Sternocleidomastoid (tissue), 1 donor: ENCODE results near the genes LRRC26, ENSG00000284976, SLC34A3, TUBB4B and TOR4A.

DNA sequence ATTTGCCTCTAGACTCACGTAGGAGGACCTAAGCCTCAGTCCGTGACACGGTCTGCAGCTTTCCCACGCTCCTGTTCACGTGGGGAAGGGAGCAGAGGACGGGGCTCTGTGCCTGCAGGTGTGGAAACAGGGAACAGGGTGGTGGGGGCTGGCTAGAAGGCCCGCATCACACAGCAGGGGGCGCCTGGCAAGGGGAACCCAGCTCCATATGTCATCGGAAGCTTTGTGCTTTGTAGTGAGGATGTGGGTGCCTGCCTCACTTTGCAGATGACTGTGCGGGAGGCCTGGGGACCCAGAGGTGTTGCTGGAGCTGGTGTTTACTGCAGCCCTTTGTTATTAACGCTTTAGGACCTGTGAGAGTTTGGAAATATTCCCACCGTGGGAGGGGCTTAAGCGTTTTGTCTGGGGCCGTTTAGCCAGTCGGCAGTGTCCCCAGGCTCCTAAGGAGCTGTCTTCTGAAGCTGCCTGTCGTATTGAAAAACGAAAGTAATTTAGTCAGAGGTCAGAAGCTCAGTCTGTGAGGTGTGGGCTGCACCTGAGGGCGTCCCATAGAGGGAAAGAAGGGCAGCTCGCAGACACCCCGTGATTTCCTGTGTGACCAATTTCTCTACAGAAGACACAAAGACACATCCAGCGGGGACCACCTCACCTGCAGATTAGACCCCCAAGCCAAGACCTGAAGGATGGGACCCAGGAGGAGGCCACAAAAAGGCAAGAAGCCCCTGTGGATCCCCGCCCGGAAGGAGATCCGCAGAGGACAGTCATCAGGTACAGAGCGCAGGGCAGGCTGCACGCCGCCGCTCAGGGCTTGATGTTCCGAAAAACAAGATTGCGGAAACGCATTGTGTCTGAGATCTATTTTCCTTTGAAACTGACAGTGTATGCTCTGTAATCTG lies 9.1 kb downstream of the MAN1B1 start:
- PRO-cap, result no peak

GRCh38 chr9:137169810-137170221 lies at the start of gene LRRC26:
LRRC26 (minus strand) TSS chr9:137170051.
- PRO-cap, result no peak

GRCh38 chr9:137170222-137170569 lies 345 bp upstream of the LRRC26 start:
- PRO-cap, result no peak

DNA sequence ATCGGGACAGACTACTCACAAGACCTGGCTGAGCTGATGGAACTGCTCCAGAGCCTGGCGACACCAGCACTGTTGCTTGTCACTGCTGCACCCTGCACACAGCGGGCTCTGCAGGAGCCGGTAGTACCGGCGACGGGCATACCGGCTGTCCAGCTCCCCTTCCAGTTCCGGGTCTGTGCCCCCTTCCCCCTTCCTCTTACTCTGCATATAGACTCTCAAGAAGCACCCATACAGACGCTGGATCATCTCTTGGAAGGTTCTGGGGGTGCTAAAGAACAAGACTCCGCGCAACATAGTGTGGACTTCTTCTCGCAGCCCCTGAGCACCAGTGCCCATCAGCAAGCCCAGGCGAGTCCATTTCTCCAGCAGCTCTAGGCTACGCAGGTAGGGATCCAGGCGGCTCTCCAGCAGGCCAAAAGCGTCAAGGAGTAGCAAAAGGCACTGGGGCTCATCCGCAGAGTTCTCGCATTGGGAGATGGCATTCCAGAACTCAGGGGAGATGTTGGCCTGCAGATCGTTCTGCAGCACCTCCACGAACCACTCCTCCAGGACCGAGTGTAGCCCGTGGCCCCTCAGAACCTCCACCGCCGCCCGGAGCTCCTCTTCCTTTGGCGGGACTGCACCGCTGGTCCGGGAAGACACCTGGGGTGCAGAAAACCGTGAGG lies 766 bp downstream of the ANAPC2 start:
- PRO-cap, result no peak

GRCh38 chr9:137194778-137195558 lies 5.6 kb downstream of the TPRN start:
- PRO-cap, result no peak

GRCh38 chr9:137206144-137207195 lies 970 bp downstream of the NDOR1 start:
- PRO-cap, result no peak

GRCh38 chr9:137212763-137213789 lies 4.2 kb upstream of the ENSG00000284976 start:
- PRO-cap, result no peak

- PRO-cap, result bidirectional peak, plus-strand start at chr9:137217661, minus-strand start at chr9:137217385
Measured at GRCh38 chr9:137217022-137218485, at the start of gene ENSG00000284976. ENSG00000284976 (plus strand) TSS chr9:137217494.

GRCh38 chr9:137230042-137231067 lies at the start of gene SLC34A3:
SLC34A3 (plus strand) TSS chr9:137230901.
- PRO-cap, result no peak

DNA sequence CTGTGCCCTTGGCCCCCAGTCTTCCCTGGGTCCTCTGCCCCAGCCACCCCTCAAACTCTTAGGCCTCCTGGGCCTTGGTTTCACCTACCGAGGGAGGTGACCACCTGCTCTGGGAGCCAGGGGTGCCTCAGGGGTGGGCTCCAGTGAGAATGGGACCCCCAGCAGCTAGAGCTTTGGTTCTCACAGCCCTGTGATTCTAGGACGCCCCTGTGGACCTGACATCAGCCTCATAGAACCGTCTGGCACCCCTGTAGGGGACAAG lies 3.5 kb upstream of the TUBB4B start:
- PRO-cap, result no peak

DNA sequence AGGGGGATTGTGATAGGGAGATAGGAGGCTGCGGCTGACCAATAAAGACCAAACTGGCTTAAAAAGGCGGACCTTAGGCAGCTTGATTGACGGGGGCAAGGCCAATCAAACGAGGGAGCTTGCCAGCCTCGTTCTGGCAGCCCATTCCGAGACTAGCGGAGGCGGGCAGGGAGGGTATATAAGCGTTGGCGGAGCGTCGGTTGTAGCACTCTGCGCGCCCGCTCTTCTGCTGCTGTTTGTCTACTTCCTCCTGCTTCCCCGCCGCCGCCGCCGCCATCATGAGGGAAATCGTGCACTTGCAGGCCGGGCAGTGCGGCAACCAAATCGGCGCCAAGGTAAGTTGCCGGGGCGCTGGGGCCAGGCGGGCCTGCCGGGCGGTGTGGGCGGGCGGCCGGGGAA lies at the start of gene TUBB4B:
Gene TUBB4B (plus strand): TSS at position 205 of the 399 bp plus-strand sequence.
- PRO-cap, result unidirectional peak, plus-strand start at position 205 of the sequence

DNA sequence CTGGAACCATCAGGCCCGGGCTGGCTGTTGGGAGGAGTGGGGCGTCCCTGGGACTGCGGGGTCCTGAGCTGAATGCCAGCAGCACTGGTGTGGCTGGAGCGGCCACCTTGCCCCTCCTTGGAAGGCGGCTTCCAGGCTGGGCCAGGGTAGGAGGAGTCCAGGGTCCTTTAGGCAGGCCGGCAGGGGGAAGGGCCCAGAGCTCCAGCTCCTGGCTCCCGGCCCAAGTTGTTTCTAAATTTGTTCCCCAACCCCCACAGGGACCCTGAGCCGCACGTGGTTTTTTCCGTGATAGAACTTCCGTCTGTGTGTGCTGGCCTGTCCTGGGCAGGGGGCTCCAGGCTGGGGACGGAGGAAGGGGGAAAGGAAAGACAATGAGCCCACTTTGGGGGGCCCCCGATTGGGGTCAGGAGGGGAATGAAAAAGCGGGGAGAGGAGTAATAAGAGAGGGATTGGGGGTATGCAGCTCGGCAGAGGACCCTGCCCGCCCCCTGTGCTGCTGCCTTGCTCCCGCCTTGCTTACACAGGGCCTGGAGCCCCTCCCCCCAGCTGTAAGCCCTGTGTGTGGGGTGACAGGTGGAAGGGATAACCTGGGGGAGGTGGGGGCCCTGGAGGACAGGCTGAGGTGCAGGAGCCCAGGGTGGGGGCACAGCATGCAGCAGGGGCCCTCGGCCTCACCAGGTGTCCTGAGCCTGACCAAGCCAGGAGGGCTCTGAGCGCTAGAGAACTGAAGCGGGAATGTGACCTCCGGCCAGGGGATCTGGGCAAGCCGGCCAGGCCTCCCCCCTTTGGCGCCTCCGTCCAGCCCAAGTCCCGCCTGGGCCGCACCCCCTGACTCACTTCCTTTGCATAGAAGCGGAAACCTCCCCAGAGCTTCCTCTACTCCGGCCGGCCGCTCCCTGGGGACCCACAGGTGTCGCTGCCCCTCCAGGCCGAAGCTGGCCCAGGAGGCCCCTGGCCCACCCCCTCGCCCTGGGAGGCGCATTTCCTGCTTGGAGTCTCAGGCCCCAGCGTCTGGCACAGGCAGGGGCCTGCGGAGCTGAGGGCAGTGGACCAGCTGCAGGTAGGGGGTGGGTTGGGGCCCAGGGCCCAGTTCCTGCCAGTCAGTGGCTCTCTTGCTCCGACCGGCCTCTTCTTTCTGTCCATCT lies at the start of gene TOR4A:
Gene TOR4A (plus strand): TSS at position 879 of the 1,145 bp plus-strand sequence.
- PRO-cap, result bidirectional peak, plus-strand start at position 879 of the sequence, minus-strand start at position 787 of the sequence

DNA sequence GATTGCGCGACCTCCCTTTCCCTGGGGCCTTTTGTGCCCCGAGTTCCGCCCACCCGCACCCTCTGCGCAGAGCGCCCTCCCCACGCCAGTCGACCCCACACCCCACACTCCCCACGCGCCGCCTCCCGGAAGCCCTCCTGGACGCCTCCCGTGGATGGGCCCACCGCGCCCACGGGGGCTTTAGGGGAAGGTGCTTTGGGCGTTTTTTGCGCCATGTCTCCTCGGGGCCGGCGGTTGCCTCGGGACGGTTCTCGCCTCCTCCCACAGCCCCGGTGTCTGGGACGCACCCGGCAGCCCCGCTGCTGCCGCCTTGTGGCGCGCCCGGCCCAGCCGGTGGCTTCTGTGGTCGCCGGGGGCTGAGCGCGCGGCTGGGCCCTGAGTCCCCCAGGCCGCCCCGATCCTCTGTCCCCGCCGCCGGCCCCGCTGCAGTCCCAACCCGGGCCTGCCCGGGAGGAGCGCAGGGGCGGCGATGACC lies 3.2 kb downstream of the TOR4A start:
- PRO-cap, result no peak

DNA sequence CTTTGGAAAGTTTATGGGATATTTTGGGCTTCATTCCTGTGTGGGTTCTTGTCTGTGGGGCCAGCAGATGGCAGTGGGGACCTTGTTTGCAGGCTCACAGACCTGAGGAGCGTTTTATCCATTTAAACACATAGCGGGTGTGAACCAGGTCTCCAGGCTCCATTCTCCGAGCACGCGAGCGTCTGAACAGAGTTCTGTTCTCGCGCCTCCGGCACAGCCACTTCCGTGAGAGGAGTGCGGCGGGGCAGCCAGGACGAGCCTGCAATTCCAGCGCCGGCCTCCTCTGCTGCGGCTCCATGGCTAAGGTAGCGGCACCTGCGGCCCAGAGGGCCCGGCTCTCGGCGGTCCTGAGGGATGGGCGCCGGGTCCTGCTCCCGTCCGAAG lies 7.4 kb downstream of the NRARP start:
- PRO-cap, result no peak

GRCh38 chr9:137315495-137316048 lies 13.5 kb upstream of the NRARP start:
- PRO-cap, result no peak

DNA sequence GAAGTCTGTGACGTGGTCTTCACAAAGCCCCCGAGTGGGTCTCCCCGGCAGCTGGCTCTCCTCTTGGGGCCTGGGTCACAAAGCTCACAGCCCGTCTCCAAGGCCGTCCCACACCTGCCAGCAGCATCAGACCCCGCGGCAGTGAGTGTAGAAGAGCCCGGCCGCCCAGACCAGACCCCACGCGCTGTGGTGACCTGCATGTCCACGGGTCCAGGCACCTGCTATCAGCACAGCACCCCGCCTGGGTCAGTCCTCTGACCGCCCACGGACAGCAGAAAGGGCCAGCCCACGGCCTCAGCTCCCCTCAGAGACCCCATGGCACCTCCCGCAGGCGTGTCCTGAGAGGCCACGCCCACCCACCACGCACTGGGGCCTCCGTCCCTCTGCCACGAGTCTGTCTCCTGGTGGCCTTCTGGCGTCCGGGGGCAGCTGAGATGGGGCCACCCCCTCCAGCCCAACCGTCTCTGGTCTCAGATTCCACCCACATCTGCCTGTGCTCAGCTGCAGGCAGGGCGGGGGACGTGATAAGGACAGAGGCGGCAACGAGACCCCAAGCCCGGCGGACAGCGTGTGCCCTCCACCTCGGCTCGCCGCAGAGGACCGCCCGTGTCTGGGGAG lies 34.2 kb downstream of the EXD3 start:
- PRO-cap, result no peak

- PRO-cap, result no peak
Measured at GRCh38 chr9:137456963-137457772, 2.0 kb downstream of the NSMF start.

- PRO-cap, result no peak
Measured at GRCh38 chr9:137479561-137480212, 20.6 kb upstream of the NSMF start.

GRCh38 chr9:137502363-137502905 lies 43.3 kb upstream of the NSMF start:
- PRO-cap, result no peak

GRCh38 chr9:137517981-137518463 lies 32.2 kb downstream of the PNPLA7 start:
- PRO-cap, result no peak